Placental epithelial cell (primary cell): ENCODE results near the gene TRPC4AP.

GRCh38 chr20:35002384-35003476, 47.1 kb downstream of the MYH7B start:
- CAGE, long polyA plus RNA, result no peak

GRCh38 chr20:35092217-35093327, at the start of gene TRPC4AP:
TSS of gene TRPC4AP (minus strand) at chr20:35092807.
- CAGE, long polyA plus RNA, result no peak

DNA sequence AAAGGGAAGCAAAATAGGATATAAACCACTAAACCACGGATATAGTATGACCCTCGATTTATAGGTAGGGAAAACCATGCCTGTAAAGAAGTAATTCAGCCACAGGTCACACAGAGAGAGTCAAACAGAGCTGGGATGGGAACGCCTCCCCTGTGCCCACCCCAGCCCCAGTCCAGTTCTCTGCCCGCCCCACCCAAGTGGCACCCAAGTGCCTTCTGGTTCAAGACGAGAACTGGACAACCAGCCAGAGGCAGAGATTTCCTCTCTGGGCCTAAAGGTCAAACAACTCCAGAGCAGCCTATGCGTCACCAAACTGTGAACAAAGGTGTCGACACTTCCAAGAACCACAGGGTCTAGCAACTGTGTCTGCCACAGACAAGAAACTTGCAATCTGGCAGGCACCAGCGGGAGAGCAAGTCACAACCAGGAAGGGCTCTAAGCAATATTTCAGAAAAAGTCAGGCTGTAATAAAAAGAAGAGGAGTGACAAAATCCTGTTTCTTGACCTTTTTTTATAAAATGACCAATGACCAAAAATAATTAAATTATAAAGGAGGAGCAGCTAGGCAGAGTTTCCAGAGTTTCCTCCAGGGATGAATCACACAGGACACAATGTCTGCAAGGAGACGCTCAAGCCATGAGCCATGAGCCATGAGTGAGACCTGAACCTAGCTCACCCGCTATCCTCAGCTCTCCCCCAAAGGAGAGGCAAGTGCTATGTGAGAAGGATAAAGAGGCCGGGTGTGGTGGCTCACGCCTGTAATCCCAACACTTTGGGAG, 11.2 kb downstream of the EDEM2 start:
- CAGE, long polyA plus RNA, result no peak

GRCh38 chr20:35253020-35253407, 24.9 kb downstream of the MMP24OS start:
- CAGE, long polyA plus RNA, result no peak

- CAGE, long polyA plus RNA, result no peak
Measured at GRCh38 chr20:35308146-35308760, 16.0 kb upstream of the FAM83C start.

DNA sequence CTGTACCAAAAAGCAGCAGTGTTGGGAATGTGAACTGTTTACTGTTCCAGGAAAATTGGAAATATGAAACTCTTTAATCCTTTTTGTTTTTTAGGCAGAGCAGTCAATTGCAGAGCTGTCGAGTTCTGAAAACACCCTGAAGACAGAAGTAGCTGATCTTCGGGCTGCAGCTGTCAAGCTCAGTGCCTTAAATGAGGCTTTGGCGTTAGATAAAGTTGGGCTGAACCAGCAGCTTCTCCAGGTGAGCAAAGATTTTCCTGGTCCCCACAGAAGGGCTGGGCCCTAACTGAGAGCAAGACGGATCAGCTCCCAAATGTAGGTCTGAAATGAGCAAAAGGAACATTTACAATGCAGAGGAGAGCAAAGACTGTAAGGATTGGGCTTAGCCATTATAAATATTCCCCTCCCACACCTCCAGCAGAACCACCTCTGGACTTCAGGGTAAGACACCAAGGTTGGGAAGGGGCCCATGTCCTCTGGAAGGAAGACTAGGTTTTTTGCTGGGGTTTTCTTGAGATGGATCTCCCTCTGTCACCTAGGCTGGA, 21.0 kb downstream of the CEP250 start:
- CAGE, long polyA plus RNA, result no peak

- CAGE, long polyA plus RNA, result no peak
Measured at GRCh38 chr20:35663415-35664381, 1.0 kb downstream of the CPNE1 start.

DNA sequence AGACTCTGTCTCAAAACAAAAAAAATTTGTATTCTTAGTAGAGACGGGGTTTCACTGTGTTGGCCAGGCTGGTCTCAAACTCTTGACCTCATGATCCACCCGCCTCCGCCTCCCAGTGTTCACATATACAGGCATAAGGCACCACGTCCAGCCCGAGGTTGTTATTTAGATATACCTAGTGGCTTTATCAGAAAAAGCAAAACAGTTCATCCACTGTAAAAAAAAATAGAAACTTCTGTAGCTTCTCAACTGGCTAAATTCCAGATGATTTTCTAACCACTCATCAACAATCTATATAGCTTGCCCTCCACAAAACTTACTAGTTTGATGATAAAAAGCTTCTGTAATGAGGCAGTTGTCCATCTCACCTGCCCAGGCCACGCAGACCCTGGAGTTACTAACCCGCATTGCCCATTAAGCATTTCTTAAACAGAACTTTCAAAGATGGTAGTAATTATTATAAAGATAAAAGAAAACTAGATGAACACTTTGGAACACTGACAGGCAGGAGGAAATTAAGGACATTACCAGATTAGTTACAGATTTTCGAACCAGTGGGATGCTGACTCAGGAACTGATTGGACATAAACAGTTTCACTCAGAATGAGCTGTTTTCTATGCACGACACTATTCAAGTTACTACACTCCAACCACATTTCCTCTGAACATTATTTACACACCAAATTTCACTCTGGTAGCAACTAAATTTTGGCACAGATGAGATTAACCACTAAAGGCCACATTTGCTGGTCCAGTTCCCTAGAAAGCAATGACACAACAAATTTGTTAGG, 2.7 kb downstream of the ROMO1 start:
- CAGE, long polyA plus RNA, result no peak

- CAGE, long polyA plus RNA, result no peak
Measured at GRCh38 chr20:35719580-35720525, 20.6 kb downstream of the ROMO1 start.

DNA sequence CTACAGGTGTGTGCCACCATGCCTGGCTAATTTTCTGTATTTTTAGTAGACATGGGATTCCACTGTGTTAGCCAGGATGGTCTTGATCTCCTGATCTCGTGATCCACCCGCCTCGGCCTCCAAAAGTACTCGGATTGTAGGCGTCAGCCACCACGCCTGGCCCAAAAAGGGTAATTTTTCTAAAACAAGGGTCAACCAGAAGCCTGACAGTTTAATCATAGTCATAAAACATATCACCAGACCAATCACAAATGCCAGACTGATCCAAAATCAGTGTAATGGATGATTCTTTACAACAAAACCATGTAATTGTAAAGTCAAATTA, 15.8 kb downstream of the RBM39 start:
- CAGE, long polyA plus RNA, result no peak

GRCh38 chr20:35730803-35731440, 11.1 kb downstream of the RBM39 start:
- CAGE, long polyA plus RNA, result no peak

- CAGE, long polyA plus RNA, result no peak
Measured at GRCh38 chr20:35739724-35740435, 2.2 kb downstream of the RBM39 start.

DNA sequence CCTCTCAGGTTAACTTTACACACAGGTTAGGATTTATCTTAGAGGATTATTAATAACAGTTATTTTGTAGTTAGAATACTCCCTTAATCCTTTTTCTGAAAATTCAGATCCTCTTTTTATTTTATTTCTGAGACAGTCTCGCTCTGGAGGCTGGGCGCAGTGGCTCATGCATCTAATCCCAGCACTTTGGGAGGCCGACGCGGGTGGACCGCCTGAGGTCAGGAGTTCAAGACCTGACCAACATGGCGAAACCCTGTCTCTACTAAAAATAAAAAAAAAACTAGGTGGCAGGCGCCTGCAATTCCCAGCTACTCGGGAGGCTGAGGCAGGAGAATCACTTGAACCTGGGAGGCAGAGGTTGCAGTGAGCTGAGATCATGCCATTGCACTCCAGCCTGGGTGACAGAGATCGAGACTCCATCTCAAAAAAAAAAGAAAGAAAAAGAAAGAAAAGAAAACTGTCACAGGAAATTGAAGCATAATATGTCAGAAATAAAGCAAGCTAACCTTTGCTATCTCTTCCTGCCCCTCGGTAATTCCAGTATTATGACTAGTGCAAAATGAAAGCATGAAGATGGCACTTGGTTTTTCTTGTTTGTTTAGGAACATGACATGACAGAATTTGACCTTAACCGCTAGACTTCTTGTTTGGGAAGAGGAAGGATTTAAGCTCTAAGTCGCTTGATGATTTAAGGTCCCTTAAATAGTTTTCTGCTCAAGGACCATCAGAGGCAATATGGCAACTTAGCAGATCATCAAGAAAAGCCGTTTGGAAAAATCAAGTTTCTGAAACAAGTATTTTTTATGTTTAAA, 1.8 kb upstream of the RBM39 start:
- CAGE, long polyA plus RNA, result no peak

- CAGE, long polyA plus RNA, result no peak
Measured at GRCh38 chr20:35767889-35768625, 3.8 kb upstream of the PHF20 start.

DNA sequence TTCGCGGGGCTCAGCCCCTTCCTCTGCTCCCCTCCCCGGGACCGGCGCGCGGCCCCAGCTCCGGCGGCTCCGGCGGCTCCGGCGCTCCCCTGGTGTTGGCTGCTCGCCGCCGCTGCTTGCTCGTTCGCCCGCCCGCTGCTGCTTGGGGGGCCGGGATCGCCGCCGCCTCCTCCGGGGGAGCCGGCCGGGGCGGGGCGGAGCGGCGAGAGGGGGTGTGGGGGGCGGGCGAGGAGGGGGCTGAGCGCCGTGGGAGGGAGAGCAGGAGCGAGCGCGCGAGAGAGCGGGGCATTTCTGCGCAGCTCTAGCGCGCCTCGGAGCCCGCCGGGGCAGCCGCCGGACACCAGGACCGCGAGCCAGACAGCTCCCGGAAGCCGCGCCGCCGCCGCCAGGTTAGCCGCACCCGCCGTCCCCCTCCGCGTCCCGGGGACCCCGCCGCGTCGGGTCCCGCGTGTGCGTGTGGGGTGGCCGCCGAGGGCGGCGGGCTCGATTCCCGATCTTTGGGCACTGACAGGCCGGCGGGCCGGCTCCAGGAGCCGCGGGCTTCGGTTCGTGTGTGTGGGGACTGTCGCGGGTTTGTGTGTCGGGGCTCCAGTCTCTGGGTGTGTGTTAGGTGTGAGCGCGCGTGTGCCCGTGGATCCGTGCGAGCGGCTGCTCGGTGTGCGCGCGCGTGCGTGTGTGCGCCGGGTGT, 62.0 kb upstream of the EPB41L1 start:
- CAGE, long polyA plus RNA, result no peak

GRCh38 chr20:36153889-36154051, 770 bp upstream of the EPB41L1 start:
- CAGE, long polyA plus RNA, result no peak

DNA sequence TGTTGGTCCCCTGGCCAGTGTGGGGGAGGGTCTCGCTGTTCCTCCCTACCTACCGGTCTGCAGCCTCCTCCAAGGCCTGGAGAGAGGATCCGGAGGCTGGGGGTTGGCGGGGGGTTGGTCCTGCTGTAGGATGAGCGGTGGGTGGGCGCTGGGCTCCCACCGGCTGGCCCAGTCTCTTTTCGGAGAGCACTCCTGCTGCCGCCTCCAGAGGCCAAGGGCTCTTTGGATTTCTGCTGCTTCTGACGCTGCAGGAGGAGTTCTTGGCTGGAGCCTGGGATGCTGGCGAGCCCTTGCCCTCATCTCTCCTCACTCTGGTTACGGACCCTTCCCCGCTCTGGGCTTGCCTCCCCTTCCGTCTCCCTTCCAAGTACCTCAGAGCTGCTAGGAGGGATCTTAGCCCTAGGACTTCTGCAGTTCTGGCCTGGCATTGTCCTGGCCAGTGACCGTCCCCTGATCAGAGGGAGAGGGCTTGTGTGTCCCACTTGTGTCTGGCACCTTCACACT, 522 bp downstream of the EPB41L1 start:
- CAGE, long polyA plus RNA, result no peak

DNA sequence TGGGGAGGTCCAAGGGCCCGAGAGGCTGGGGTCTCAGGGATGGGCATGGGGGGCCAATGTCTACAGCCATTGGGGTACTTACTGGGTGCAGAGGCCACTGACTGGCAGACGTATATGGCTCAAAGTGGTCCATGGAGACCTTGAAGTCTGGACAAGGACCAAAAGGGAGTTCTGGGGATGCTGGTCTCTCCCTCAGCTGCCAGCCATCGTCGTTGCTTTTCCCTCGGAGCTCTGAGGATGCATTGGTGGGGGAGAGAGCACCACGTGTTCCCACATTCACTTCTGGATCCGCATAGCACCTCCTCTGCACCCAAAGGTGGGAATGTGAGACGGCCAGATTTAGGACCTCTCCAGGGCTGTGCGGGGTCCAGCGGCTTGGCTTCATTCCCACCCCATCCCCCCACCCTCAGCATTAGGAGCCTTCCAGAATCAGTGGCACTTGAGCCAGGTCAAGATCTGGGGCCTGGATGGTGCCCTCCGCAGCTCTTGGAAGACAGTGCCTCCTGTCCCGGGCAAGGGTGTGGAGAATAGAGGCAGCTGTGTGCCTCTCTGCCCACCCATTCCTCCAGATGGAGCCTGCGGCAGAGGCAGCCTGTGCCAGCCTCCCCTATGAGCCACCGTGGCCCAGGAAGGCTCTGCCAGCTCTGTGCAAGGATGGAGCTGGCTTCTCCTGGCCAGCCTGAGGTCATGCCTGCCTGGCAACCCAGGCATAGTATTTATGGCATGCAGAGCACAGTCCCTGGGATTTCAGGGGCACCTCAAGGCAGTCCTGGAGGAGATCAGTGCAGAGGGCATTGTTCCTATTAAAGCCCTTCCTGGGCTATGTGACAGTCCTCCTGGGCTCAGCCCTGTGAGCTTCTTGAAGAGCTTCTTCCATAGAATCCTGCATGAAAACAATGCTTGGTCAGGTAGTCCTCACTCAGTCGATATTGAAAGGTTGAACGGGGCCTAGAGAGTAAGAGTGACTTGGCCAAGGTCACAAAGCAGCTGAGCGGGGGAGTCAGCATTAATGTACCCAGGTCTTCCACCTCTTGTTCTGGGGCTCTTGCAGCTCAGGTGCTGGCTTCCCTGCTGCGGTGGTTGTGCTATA, 1.3 kb downstream of the EPB41L1 start:
- CAGE, long polyA plus RNA, result no peak

DNA sequence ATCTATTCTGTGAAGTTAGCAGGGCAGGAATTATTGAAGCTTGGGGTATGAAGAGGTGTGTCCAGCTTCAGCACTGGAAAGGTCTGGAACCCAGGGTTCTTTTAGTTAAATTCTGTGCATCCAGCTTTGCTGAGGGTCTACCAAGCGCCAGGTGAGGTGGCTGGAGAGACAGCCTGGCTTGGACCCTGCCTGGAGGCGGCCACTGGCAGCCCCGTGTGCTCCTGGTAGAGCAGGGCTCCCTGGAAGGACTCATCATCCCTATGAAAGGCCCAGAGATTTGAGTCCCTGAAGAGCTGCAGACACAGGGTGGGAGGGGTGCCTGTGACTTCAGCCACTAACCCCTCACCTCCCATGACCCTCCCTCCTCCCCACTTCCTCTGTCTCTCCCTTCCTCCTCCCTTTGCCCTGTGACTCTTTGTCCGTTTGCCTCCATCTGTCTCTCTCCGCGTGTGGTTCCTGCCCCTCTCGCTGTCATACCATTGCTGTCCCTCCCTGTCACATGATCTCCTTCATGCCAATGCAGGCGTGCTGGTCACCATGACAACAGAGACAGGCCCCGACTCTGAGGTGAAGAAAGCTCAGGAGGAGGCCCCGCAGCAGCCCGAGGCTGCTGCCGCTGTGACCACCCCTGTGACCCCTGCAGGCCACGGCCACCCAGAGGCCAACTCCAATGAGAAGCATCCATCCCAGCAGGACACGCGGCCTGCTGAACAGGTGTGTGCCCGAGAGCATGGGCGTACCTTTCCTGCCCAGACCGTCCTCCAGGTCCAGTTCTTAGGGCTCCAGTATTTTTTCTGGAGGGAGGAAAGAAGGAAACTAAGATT, 18.9 kb downstream of the EPB41L1 start:
- CAGE, long polyA plus RNA, result no peak

DNA sequence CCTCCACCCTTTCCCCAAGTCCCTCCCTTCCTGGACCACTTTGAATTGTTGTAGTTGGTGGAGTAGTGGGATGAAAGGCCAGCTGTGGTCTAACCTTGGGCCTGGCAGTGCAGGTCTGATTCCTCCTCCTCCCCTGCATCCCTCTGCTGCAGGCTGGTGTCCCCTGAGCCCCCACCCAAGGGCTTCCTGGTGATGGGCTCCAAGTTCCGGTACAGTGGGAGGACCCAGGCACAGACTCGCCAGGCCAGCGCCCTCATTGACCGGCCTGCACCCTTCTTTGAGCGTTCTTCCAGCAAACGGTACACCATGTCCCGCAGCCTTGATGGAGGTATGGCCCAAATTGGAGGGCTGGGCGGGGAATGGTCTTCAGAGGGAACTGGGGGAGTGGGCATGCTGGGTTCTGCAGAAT, 35.9 kb downstream of the EPB41L1 start:
- CAGE, long polyA plus RNA, result no peak